Cardiac ventricle fibroblast (primary cell): ENCODE measurements around the genes SERPINE2 and NYAP2.

DNA sequence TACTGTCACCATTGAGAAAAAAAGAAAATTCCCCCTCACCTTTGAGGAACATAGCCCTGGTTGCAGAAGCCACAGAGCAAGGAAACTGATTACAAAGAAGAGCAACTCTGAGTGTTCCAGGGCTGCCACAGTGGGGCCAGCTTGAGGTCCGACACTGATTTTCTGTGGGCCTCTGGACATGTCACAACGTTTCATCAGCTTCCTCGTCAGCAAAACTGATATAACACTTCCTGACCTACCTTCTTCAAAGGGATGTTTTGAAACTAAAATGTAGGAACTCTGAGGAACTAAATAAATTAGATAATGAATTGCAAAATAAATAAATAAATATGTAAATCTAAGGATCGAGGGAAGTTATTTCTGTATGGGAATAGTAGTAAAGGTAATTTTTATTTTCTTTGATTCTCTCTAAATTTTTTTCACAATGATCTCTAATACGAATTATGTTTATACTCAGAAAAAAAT lies 54.8 kb upstream of the ACSL3 start:
- RAMPAGE, long total RNA = no peak

DNA sequence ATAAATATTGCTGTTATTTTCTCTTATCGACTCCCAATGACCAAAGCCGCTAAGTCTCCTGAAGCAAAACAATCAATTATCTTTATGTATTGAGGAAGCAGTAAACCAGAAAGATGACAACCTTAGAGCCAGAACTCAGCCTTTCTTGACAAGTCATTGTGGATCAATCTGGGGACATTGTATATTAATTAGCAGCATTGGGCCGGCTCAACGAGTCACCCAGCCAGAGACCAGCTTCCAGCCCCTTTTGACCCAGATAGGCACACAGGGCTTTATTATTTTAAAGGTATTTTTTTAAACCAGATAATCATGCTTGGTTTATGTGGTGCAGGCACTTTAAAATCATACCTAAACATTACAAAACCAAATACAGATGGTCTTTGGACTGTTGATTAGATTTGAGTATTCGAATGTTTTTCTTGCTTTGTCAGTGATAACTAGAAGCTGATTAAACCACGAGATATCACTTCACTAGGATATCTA lies 27.1 kb upstream of the ACSL3 start:
- RAMPAGE, long total RNA = no peak

- RAMPAGE, long total RNA = no peak
These were observed 1.3 kb downstream of the ACSL3 start for GRCh38 chr2:222862101-222862637.

- RAMPAGE, long total RNA = no peak
These were observed 92.7 kb upstream of the KCNE4 start for GRCh38 chr2:222959078-222959814.

DNA sequence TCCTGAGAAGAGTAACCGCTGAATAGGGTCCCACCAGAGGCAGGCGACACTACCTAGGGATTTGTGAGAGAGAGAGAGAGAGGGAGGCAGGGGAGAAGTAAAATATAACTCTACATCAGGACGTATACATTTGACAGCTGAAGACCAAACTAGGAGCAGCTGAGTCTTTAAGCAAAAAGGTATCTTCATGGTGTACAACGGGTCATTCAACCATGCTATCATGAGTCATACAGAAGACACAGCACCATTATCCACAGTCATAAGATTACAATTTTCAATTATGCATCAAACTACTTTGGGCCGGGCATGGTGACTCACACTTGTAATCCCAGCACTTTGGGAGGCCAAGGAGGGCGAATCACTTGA lies 49.6 kb downstream of the WDFY1 start:
- RAMPAGE, long total RNA = no peak

- RAMPAGE, long total RNA = no peak
These were observed 21.2 kb downstream of the WDFY1 start for GRCh38 chr2:223923967-223924396.

- RAMPAGE, long total RNA = no peak
These were observed 1.8 kb downstream of the WDFY1 start for GRCh38 chr2:223943418-223943693.

GRCh38 chr2:223959507-223960169 lies 2.4 kb downstream of the MRPL44 start:
- RAMPAGE, long total RNA = no peak

GRCh38 chr2:224038874-224040257 lies at the start of gene SERPINE2:
SERPINE2 (minus strand) TSS chr2:224039286.
- RAMPAGE, long total RNA = no peak

GRCh38 chr2:224145841-224146353 lies 106.8 kb upstream of the SERPINE2 start:
- RAMPAGE, long total RNA = no peak

- RAMPAGE, long total RNA = no peak
These were observed 10.1 kb upstream of the FAM124B start for GRCh38 chr2:224412046-224412414.

DNA sequence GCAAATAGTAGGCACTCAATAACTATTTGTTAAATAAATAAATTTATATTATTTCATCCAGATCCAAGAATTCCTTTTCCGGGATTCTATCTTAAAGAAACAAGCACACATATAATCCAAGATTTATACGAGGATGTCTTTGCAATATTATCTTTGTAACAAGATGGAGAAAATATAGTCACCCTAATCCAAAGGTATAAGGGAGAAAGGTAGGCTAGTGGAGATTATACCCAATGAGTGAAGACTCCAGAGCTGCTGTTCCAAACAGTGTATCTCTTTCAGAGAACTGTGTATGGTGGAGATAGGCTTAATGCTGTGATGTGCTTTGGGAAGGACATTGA lies 106.5 kb downstream of the DOCK10 start:
- RAMPAGE, long total RNA = no peak

DNA sequence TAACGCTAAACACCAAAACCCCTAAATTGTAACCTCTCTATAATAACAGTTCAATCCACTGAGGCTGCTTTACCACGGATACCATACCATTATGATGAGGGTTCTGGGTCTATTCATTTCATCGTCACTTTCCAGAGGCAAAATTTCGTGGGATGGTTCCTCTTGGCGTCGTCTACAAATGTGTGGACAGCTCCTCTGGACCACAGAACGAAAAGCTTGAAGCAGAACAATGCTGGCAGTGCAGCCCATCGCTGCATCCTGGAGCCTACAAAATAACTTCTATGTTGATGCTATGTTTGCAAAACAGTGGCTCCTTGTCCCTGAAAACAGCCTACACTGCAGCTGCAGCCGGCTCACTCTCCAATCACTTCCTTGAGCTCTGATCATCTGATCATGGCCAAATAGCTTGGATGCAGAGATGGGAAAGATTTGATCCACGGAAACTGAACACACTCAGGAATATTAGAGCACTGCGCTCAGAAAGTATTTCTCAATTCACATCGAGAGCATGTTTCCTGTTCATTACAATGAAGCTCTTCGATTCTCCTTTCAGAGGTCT lies 60.1 kb downstream of the DOCK10 start:
- RAMPAGE, long total RNA = no peak

GRCh38 chr2:225125098-225125399 lies 82.8 kb upstream of the DOCK10 start:
- RAMPAGE, long total RNA = no peak

DNA sequence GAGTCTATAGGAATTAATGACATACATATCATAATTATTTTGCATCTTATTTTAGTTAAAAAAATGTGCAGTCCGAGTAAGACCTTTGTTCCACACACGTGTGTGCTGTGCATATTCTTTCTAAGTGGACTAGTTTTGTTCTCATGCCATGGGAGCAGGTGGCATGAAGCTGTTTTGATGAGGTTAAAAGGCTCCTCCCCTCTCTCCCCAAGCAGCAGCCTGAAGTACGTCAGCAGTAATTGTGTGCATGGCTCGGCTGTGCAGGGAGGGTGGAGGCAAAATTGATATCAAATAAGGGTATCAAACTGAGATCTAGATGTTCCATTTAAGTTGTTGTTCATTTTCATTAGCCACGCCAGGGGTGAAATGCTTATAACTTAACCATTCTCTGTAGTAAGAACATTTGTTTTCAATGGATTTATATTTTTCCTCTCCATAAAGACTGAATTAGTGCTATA lies at the start of gene NYAP2:
Gene NYAP2, plus strand, starts transcription at position 235 of the 458 bp plus-strand sequence.
- RAMPAGE, long total RNA = no peak

- RAMPAGE, long total RNA = no peak
These were observed 690 bp downstream of the NYAP2 start for GRCh38 chr2:225399935-225400865.

DNA sequence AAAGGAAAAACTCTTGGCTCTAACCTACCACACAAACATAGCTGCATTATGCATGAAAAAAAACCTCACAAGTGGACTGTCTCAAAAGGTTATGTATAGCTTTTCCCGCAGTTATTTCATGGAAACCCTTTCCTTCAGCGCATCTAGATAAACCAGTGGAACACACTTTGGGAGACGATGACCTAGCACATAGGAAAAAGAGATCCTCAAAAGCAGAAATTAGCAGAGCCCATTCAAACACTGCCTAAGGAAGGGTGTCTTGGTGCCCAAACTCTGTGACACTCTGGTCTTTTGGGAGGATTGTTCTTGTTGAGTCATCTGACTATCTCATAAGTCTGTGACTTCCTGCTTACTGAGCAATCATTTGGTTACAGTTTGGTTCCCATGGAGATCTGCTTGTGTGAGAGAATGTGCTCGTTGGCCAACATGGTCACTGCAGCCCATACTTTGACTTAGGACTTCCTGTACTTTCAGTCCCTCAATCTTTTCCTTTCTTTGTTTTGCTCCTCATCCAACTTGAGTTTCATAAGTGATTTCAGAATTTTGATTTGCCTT lies 602.8 kb downstream of the NYAP2 start:
- RAMPAGE, long total RNA = no peak

DNA sequence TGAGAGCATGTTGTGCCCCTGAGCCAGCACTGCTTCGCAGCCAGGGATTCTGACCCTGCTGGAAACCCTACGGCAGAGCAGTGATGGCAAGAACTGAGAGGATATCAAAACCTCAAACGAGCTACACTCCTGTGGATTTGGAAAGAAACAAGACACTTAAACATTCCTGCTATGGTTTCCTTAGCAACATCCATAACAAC lies 649.1 kb downstream of the NYAP2 start:
- RAMPAGE, long total RNA = no peak

DNA sequence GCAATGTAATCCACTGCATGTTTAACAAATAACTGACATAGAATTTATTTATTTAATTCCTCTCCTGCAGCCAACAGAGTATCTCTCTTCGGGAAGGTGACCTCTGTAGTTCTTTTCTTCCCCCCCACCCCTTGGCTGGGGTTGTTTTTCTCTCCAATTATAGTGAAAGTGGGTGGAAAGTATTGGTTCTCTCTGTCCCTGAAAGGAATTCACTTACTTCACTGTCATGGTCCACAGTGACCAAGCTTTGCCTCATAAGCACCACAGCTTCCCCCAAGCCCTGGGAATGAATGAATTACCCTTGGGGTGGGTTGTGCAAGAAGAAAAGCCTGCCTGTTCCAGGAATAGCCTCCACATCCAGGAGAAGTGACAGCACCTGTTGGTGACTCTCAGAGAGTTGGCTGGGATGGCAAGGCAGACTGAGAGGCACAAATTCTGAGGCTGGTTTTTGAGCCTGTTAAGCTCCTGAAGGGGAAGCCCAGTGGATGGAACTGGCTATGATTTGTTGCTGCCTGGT lies 479.6 kb downstream of the IRS1 start:
- RAMPAGE, long total RNA = no peak

DNA sequence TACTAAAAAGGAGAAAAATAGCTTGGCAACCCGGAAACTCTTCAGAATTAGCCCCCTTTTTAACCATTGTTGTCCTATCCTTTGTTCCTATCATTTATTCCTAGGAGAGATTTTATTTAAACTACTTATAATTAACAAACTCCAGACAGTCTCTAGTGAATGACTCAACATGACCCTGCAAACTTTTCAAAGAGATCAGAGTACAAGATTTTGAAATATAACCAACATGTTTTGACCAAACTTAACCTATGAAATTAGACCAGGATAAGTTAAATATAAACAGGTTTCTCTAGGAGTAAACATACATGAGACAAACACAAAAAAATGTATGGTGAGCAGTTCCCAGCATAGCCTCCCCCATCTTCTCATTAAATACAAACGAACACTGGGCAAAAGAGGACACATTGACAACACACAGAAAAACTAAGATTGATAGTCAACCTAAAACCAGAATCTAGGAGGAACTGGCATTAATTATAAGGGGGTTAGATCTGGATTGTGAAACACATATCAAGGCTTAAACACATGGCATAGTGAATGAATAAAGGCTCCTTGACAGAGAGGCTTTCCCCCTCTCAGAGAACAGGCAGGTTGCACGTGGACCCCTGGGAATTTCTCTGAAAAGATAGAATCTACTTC lies 284.2 kb downstream of the IRS1 start:
- RAMPAGE, long total RNA = no peak